ENCODE measurements around a stretch of chr2.

- RRBS, result no CpG with 5 or more reads among the region's 6 CpGs
Observed at GRCh38 chr2:233705780-233706638, 6.7 kb upstream of the UGT1A5 start.

DNA sequence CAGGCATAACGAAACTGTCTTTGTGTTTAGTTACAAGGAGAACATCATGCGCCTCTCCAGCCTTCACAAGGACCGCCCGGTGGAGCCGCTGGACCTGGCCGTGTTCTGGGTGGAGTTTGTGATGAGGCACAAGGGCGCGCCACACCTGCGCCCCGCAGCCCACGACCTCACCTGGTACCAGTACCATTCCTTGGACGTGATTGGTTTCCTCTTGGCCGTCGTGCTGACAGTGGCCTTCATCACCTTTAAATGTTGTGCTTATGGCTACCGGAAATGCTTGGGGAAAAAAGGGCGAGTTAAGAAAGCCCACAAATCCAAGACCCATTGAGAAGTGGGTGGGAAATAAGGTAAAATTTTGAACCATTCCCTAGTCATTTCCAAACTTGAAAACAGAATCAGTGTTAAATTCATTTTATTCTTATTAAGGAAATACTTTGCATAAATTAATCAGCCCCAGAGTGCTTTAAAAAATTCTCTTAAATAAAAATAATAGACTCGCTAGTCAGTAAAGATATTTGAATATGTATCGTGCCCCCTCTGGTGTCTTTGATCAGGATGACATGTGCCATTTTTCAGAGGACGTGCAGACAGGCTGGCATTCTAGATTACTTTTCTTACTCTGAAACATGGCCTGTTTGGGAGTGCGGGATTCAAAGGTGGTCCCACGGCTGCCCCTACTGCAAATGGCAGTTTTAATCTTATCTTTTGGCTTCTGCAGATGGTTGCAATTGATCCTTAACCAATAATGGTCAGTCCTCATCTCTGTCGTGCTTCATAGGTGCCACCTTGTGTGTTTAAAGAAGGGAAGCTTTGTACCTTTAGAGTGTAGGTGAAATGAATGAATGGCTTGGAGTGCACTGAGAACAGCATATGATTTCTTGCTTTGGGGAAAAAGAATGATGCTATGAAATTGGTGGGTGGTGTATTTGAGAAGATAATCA, 5.6 kb upstream of the MROH2A start:
- RRBS, result no CpG with 5 or more reads among the region's 22 CpGs

DNA sequence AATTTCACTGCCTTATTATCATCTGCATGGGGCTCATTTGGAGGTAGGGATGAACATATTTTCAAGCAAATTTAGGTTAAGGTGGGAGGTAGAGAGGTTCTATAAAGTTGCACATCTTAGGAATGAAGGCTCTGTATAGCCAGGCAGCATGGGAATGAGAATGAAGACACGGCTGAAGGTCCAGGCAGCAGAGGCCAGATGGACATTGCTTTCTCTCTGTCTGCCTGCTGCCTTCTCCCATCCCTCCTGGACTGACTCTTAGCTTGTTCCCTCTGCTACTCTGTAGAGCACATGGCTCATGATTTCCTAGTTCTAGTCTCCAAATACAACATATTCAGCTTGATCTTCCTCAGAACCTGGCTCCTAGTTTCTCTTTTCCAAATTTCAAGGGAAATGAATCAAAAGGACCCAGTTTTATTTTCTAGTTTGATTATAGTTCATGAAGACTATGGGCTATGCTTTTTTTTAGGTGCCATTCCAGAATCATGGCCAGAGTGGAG, 1.2 kb downstream of the SPP2 start:
- RRBS, result no CpG with 5 or more reads among the region's 1 CpG

GRCh38 chr2:234203102-234203444, 152.6 kb downstream of the SPP2 start:
- RRBS, result no CpG with 5 or more reads among the region's 8 CpGs

DNA sequence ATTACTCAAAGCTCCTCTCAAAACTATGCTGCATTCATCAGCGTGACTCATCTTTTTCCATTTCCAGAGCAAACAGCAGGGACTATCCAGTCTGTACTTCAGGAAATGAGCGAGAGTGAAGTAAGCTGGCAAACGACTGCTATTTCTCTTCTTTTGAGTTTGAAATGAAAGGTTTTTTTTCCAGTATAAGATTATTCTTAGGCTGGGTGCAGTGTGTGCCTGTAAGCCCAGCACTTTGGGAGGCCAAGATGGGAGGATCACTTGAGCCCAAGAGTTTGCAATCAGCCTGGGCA, 152.9 kb downstream of the SPP2 start:
- RRBS, result no CpG with 5 or more reads among the region's 3 CpGs

- RRBS, result no CpG with 5 or more reads among the region's 1 CpG
Observed at GRCh38 chr2:234323112-234323608, 173.7 kb downstream of the ARL4C start.

DNA sequence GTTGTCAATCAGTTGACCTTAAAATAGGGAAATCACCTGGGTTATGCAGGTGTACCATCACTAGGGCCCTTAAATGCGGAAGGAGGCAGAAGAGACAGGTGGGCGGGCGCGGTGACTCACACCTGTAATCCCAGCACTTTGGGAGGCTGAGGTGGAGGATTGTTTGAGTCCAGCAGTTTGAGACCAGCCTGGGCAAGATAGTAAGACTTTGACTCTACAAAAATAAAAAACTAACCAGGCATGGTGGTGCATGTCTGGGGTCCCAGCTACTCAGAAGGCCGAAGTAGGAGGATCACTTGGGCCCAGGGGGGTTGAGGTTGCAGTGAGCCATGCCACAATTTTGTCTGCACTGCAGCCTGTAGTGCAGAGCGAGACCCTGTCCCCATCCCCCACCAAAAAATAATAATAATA, 73.6 kb downstream of the ARL4C start:
- RRBS, result no CpG with 5 or more reads among the region's 6 CpGs

GRCh38 chr2:234459494-234459992, 37.3 kb downstream of the ARL4C start:
- RRBS, result no CpG with 5 or more reads among the region's 6 CpGs

GRCh38 chr2:234494760-234495804, 1.8 kb downstream of the ARL4C start:
- RRBS, result 1% methylated on average over 6 of the region's 25 CpGs

DNA sequence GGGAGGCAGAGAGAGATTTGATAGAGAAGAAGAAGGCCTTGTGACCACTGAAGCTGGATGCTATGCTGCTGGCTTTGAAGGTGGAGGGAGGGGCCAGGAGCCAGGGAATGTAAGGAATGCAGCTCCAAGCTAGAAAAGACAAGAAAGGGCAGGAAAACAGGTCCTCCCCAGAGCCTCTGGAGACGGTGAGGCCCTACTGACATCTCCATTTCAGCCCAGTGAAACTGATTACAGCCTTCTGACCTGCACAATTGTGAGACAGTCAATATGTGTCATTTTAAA, 189.6 kb upstream of the ARL4C start:
- RRBS, result no CpG with 5 or more reads among the region's 1 CpG

GRCh38 chr2:234769734-234770423, 181.9 kb upstream of the SH3BP4 start:
- RRBS, result no CpG with 5 or more reads among the region's 9 CpGs

DNA sequence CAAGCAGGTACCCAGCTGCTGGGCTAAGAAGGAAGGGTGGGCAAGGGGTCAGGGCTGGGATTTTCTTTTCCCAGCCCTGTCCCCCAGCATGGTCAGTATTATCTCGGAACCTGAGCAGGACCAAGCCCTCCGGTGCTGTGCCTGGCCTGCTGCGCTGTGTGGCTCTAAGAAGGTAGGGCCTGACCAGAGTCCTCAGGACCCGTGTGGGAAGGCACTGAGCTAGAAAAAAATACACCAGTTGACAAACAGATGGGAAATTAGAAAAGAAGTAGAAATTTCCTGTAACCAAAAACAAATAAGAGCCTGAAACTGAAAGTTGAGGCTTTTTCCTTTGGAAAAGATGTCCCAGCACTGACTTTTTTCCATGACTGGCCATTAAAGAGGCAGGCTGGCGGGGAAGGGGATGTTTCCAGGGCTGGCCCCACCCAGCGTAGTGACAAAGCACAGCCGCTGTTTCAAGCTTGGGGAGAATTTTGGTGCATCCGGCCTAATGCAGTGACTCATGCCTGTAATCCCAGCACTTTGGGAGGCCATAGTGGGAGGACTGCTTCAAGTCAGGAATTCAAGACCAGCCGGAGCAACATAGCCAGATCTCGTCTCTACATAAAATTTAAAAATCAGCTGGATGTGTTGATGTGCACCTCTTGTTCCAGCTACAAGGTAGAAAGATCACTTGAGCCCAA, 78.2 kb upstream of the SH3BP4 start:
- RRBS, result no CpG with 5 or more reads among the region's 10 CpGs

DNA sequence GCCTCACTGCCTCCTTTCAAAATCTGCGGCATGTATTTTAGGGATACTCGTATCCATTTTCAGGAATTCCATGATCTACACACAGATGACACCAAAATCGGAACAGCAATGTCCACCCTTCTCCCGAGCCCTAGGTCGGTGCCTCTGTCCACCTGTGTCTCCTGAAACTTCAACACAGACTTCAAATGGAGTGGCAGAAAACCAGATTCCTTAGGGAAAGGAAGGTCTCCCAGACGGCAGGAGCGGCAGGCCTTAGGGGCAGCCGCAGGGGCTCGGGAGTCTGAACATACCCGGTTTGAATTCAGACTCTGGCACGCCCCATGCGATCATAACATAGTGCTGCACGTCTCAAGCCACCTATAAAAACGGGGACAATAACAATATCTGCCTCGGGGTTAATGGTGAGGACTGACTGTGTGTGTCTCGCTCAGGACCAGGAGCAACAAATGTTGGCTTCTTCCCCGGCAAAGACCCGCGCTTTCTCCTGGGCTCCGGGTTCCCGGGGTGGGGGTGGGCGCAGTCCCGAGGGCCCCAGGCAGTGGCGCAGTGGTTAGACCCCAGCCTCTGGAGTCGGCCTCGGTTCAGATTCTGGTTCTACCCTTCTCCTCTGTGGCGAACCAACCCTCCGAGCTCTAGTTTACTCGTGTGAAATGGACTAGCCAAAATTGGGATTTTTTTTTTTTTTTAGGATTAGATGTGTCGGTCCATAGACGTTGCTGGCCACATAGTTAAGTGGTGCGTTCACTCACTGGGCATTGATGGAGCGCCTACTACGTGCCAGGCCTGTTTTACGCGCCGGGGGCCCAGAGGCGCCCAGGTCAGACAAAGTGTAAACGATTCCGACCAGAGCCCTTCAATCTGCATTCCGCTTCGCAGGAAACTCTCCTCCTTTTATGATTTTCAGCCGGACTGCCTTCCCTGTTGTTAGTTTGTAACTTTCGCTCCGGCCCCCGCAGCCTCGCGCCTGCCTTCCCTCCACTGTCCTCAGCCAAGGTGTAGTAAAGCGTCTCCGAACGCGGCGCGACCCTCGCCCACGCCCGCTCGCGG, 959 bp upstream of the SH3BP4 start:
- RRBS, result 4% methylated on average over 4 of the region's 59 CpGs

DNA sequence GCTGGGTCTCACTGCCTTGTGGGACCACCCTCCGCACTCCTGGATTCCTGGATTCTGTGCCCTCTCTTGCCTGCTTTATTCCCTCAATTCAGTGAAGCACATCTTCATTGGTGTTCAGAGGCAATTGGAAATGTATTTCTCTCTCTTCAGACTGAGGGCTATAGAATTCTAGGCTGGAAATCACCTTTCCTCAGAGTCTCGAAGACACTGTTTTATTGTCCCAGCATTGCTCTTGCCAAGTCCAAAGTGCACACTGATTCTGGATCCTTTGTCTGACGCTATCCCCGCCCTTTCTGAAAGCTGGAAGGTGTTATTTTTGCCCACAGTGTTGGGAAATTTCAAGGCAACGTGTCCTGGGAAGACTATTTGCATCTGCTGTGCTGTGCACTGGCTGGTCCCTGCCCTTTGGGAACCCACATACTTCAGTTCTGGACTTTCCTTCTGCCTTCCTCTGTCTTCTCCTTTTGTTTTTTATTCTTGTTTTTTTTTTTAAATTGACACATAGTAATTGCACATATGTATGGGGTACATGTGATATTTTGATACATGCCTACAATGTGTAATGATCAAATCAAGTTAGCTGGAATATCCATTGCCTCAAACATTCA, 190.8 kb downstream of the SH3BP4 start:
- RRBS, result no CpG with 5 or more reads among the region's 5 CpGs

- RRBS, result no CpG with 5 or more reads among the region's 14 CpGs
Observed at GRCh38 chr2:235505182-235506032, 11.6 kb downstream of the AGAP1 start.

DNA sequence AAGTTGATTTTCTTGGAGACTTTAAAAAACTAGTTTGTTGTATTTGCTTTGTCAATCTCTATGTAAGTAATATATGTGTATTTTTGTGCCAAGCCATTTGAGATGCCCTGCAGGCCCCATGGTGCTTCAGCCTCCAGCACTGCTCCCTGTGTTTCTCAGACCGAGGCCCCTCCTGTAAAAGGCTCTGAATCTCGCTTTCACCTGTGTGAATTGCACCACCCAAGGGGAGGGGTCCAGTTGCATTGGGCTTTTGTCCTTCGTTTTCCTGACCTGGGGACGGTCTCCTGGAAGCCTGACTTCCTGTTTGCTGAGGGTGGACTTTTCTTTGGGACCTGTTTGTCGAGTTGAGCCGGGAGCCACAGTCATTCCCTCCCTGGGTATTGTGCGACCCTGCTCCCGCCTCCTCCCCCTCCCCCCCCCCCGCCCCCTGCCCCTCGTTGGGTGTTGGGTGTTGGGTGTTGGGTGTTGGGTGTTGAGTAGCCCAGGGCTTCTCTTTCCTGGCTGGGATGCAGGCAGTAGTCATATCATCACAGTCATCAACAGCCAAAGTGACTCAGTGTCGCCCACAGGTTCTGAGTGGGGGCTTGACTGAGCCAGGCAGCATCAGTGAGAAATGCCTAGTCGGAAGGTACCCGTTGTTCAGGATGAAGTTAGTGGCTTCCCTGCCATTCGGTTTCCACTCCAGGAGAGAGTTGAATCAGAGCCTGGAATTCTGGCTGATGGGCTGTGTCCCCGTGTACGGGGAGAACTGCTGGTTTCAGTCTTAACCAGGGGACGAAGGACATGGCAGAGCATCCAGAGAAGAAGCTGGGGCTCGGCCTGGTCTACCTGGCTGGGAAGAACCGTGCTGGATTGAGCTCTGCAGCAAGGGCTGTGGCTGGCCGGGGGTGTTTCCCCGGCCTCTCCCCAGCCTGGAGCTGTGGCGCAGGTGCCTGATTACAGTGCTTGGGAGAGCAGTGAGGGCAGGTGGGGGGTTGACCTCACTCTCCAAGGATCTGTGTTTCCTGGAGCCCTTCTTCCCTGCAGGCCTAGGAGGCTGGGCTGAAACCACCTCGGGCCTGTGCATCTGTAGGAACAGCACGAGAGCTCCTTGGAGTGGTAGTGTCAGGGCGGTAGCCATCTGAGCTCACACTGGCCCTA, 49.2 kb downstream of the AGAP1 start:
- RRBS, result no CpG with 5 or more reads among the region's 25 CpGs

GRCh38 chr2:235544695-235545062, 50.8 kb downstream of the AGAP1 start:
- RRBS, result no CpG with 5 or more reads among the region's 7 CpGs

- RRBS, result no CpG with 5 or more reads among the region's 11 CpGs
Observed at GRCh38 chr2:235588443-235589217, 94.8 kb downstream of the AGAP1 start.

- RRBS, result no CpG with 5 or more reads among the region's 15 CpGs
Observed at GRCh38 chr2:235643708-235644512, 150.1 kb downstream of the AGAP1 start.

DNA sequence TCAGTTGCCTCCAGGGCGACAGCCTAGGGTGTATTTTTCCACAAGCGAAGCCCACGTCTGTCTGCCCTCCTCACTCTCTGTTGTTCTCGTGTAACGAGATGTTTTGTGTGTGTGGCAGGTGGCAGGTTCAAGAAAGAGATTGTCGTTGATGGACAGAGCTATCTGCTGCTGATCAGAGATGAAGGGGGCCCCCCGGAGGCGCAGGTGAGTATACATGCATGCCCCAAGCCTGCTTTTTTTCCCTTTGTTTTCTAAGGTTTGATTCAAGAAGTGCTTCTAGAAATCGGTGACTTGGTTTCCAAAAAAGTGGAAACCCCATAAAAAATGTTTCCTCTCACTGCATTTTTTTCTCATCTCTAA, 247.0 kb downstream of the AGAP1 start:
- RRBS, result no CpG with 5 or more reads among the region's 9 CpGs

Data from aortic smooth muscle cell (primary cell).